AG04450 (cell line): ENCODE measurements around a stretch of chr10.

- CAGE, long polyA plus RNA, result no peak
- RRBS, result no CpG with 5 or more reads among the region's 22 CpGs
These were observed 217.0 kb upstream of the PLPP4 start for GRCh38 chr10:120239966-120240404.

DNA sequence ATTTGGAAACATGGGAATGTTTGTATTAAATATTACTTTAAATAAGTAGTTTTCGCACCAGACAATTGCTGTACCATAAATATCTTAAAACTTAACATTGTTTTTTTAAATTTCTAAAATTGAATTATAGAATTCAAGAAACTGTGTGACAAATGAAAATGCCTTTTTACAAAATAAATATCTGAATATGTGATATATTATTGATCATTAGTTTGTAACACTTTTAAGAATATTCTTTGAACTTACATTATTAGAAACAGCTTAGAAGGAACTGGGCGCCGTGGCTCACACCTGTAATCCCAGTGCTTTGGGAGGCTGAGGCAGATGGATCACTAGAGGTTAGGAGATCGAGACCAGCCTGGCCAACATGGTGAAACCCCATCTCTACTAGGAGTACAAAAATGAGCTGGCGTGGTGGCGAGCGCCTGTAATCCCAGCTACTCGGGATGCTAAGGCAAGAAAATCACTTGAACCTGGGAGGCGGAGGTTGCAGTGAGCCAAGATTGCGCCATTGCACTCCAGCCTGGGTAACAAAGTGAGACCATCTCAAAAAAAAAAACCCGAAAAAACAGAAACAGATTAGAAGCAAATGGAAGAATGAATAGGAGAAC, 29.1 kb downstream of the WDR11 start:
- CAGE, long polyA plus RNA, result no peak
- RRBS, result no CpG with 5 or more reads among the region's 11 CpGs

GRCh38 chr10:121487870-121488267, 110.4 kb downstream of the FGFR2 start:
- CAGE, long polyA plus RNA, result no peak
- RRBS, result no CpG with 5 or more reads among the region's 9 CpGs

GRCh38 chr10:121574366-121575120, 23.7 kb downstream of the FGFR2 start:
- CAGE, long polyA plus RNA, result no peak
- RRBS, result no CpG with 5 or more reads among the region's 18 CpGs

DNA sequence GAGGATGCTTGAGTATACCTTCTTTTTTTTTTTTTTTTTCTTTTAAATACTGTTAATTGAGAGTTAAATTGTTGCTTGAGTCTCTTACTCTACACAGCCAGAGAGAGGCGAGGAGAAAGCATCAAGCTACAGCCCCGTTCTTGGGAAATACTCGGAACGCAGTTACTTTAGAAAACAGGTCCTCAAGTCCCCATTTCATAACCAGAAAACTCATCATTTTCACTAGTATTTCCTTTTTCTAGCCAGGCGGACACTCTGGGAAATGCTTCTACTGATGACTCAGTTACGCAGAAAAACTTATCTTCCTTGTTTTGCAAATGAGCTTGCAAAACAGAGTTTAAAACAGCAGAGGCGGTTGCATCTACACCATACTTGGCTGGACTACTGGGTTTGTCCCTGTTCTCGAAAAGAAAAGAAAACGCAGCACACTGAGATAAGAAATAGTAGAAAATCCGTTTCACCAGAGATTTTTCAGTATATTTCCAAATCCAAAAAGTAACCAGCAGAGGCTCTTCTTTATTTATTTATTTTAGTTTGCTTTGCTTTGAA, 111.5 kb upstream of the FGFR2 start:
- CAGE, long polyA plus RNA, result no peak
- RRBS, result no CpG with 5 or more reads among the region's 10 CpGs

- CAGE, long polyA plus RNA, result no peak
- RRBS, result no CpG with 5 or more reads among the region's 25 CpGs
These were observed 32.6 kb downstream of the TACC2 start for GRCh38 chr10:122021219-122022243.

- CAGE, long polyA plus RNA, result no peak
- RRBS, result no CpG with 5 or more reads among the region's 14 CpGs
These were observed 113.0 kb downstream of the TACC2 start for GRCh38 chr10:122101817-122102421.

DNA sequence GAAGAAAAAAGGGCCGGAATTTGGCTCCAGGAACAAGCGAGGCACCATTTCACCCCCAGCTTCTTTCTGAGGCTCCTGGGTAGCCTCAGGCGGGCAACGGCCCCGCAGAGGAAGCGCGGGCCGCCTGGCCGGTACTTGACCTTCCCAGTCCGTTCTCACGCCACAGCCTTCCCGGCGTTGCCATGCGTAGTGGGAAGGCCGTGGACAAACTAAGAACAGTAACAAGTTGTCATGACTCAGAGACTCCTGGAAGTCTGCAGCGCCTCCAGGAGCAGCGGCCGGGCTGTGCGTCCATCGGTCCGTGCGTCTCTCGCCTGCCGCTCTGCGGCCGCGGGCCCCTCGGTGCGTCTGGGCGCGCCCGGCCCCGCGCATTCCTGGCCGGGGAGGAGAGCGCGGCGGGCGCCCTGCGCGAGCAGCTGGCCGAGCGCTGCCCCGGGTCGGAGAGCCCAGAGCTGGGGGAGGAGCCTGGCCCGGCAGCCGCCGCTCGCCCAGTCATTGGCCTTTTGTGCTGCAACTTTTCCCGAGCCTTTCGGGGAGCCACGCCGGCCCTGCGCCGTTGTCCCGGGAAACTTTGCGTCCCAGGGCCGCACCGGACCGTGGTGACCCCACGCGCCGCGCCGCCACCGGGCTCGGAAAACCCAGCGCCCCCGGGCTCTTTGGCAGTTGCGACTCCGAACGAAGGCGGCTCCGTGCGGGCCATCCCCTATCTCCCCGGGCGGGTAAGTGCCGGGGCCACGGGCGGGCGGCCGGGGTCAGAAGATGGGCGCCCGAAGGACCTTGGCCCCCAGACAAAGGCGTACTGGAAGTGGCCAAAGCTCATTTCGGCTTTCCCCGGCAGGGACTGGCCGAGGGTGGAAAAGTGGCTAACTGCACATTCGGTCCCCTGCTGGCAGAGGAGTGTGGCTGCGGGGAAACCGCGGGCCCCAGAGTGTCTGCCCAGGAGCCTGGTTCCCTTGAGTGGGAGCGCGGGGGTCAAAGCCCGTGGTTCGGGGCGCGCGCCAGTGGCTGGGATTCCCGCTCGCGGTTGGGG, 123.9 kb downstream of the TACC2 start:
- CAGE, long polyA plus RNA, result no peak
- RRBS, result 1% methylated on average over 52 of the region's 102 CpGs

- CAGE, long polyA plus RNA, result no peak
- RRBS, result under 1% methylated on average over 15 of the region's 46 CpGs
These were observed 124.7 kb downstream of the TACC2 start for GRCh38 chr10:122113545-122114115.

GRCh38 chr10:122300928-122301439, 29.9 kb downstream of the BTBD16 start:
- CAGE, long polyA plus RNA, result no peak
- RRBS, result no CpG with 5 or more reads among the region's 9 CpGs

- CAGE, long polyA plus RNA, result no peak
- RRBS, result no CpG with 5 or more reads among the region's 11 CpGs
These were observed 35.5 kb upstream of the PLEKHA1 start for GRCh38 chr10:122338846-122339508.

DNA sequence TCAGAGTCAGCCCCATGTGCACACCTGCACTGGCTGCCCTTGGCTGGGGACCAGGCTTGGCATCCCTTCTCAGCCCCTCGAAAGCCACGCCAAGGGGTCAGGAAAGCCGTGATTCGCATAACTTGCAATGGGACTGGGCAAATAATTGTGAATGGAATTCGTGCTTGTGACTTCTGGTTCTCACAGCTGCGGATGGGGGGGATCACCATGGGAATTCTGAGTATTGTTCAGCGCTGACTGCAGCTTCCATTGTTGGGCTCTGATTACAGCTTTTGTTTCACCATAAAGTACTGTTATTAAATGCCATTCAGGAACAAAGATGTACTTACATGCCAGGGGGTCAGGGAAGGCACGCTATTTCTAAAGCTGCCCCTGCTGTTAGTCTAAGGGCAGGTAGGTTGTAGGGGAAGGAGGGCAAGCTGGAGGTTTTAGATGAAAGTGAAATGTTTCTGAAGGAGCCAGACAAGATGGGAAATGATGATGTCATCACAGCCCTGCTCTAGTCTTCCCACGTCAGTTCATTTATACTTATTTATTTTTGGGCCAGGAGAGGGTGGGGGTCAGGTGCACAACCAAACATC, 5.8 kb upstream of the PLEKHA1 start:
- CAGE, long polyA plus RNA, result no peak
- RRBS, result no CpG with 5 or more reads among the region's 9 CpGs

DNA sequence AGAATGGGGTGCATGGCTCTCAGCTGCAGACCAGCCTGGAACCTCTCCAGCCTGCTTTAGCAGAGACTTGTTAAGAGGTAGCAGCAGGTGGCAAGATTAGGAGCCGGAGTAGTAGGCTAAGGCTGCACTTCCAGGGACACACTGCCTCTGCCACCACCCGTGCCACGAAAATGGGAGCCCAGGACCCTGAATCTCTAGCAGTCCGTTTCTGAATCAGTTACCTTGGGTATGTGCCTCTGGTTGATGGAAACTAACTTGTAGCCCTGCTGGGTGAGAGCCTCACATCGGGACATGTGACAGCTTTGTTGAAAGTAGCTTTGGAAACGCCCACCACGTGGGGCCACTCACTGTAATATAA, 25.9 kb downstream of the HTRA1 start:
- CAGE, long polyA plus RNA, result no peak
- RRBS, result no CpG with 5 or more reads among the region's 7 CpGs

DNA sequence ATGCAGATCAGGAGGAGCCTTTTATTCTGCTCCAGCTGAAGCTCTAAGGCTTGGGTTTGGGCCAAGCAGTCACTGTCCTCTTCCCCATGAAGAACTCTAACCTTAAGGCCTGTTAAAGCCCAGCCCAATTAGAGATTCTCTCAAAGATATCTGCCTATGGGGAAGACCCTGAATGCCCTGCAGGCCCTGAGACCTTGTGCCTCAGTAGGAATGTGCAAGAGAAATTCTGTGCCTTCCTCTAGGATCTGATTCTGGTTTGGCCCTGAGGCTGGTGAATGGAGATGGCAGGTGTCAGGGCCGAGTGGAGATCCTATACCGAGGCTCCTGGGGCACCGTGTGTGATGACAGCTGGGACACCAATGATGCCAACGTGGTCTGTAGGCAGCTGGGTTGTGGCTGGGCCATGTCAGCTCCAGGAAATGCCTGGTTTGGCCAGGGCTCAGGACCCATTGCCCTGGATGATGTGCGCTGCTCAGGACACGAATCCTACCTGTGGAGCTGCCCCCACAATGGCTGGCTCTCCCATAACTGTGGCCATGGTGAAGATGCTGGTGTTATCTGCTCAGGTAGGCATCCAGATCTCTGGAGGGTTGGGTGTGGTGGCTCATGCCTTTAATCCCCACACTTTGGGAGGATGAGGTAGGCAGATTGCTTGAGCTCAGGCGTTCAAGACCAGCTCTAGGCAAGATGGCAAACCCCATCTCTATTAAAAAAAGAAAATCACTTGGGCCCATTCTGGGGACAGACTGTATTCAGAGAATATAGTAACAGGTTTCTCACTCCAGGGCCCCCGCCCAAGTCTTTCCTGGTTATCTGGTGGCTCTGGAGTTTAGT, 15.8 kb downstream of the DMBT1 start:
- CAGE, long polyA plus RNA, result no peak
- RRBS, result no CpG with 5 or more reads among the region's 8 CpGs

DNA sequence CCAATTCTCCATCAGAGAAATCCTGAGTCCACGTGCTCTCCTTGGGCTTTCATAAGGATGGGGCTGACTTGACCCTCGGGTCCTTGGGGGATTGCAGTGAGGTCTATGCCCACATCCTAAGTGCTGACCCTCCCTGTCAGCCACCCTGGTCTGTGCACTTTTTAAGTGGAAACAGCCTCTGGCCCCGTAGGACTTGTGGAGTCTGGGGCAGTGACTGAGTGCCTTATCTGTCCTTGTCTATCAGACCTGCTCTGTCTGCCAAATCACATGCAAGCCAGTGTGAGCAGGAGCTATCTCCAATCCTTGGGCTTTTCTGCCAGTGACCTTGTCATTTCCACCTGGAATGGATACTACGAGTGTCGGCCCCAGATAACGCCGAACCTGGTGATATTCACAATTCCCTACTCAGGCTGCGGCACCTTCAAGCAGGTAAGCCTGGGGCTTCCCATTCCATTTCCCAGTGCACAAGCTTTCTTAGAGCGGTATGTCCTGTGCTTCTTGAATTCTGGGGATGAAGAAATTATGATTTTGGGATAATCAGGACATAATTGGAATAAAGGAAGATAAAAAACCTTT, 35.7 kb upstream of the SPADH start:
- CAGE, long polyA plus RNA, result no peak
- RRBS, result no CpG with 5 or more reads among the region's 9 CpGs

GRCh38 chr10:122674826-122675215, 2.2 kb downstream of the SPADH start:
- CAGE, long polyA plus RNA, result no peak
- RRBS, result no CpG with 5 or more reads among the region's 7 CpGs

GRCh38 chr10:122983787-122984402, 3.7 kb downstream of the PSTK start:
- CAGE, long polyA plus RNA, result no peak
- RRBS, result no CpG with 5 or more reads among the region's 7 CpGs

DNA sequence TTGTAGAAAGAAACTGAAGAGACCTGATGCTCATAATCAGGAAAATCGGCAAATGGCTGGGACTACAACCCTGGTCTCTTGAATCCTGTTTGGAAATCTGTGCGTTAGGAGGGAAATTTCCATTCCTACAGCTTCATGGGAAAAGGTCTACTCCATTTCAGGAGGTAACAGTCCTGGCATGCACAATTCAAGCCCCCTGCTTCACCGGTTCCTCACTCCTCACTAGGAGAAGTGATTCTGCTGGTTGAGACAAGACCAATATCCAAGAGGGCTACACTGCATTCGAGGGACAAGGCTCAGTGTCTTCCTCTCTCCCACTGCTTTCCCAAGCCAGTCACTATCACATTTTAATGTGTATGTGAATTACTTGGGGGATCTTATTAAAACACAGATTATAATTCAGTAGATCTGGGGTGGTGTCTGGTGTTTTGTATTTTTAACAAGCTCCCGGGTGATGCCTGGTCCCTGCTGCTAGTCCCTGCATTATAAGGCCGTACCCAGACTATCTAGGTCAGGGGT, 11.4 kb downstream of the IKZF5 start:
- CAGE, long polyA plus RNA, result no peak
- RRBS, result no CpG with 5 or more reads among the region's 6 CpGs

DNA sequence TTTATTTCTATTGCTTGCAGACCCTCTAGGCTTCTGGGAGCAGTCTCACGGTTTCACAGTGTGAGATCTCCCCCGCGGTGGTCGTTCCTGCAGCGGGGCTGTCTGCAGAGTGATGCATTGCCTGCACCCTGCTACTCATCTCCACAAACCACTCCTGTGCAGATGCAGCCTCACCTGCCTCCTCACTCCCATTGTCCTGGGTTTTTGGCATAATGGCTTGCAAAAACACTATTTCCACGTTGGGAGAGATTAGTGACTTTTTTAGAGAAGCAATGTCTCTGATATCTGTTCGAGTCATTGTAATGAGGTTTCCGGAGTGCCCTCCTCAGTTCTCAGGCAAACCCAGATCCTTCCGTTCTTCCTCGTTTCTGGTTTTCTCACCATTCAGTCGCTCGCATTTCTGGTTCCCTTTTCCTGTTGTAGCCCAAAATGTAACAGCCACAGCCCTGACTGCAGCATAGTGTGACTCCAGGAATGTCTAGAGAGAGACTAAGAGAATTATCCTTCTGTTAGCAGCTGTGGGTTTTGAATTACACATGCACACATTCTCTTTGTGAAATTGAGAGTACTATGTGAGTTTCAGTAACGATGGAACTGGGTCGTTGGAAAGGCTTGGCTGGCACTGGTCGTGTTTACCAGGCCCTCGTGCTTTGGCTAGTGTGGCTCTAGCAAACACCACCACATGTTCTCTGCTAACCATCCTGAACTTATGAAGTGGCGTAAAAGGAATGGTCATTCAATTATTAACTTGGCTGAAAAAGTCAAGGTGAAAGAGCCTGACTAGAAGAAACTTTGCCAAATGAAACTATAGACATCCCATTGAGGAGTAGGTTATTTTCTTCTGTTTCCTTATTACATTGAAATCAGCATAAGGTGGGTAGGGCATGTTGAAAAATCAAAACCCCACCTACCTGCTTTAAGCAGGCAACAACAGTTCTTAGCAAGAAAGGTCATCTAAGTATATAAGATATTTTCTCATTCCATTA, 30.4 kb downstream of the ACADSB start:
- CAGE, long polyA plus RNA, result no peak
- RRBS, result no CpG with 5 or more reads among the region's 17 CpGs

- CAGE, long polyA plus RNA, result no peak
- RRBS, result 0% methylated on average over 4 of the region's 55 CpGs
These were observed 703 bp downstream of the BUB3 start for GRCh38 chr10:123154658-123155551.